Caco-2 (cell line): Measurements from ENCODE around the genes SCAND3, TRIM31 and MRPS18B.

GRCh38 chr6:28586169-28586891 lies 768 bp downstream of the SCAND3 start:
- PRO-cap = no peak
- RRBS = no CpG with 5 or more reads among the region's 10 CpGs

GRCh38 chr6:28586892-28587685 lies at the start of gene SCAND3:
TSS of gene SCAND3 (minus strand) at chr6:28587298.
- PRO-cap = no peak
- RRBS = 95% methylated on average over 6 of the region's 43 CpGs

GRCh38 chr6:28635222-28636287 lies 48.5 kb upstream of the SCAND3 start:
- PRO-cap = no peak
- RRBS = 89% methylated on average over 6 of the region's 43 CpGs

DNA sequence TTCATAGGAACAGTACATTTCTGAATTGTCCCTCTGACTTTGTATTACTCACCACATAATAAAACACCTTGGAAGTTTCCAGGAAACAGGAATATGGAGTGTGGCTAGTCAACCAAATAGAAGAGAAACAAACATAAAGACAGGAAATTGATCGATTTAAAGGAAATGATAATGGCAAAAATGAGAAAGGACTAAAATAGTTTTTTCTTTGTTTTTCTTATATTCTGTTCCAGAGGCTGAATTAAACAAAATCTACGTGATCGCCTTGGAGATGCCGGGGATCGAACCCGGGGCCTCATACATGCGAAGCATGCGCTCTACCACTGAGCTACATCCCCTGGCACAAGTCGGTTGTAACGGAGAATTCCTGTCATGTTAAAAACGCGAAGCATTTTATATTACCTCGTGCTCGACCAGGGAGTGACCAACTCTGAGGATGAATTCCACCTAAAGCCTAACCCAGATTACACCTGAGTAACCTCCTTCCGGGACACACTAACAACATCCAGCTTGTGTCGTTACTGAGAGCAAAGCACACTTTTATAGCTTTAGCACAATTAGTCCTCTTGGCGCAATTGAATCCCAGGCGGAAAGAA lies 86.6 kb upstream of the SCAND3 start:
- PRO-cap = bidirectional peak, plus-strand start at position 467 of the sequence, minus-strand start at position 344 of the sequence
- RRBS = no CpG with 5 or more reads among the region's 18 CpGs

GRCh38 chr6:28807636-28808321 lies 116.0 kb downstream of the TRIM27 start:
- PRO-cap = unidirectional peak, minus-strand start at chr6:28807911
- RRBS = no CpG with 5 or more reads among the region's 13 CpGs

GRCh38 chr6:28896780-28897391 lies 26.9 kb downstream of the TRIM27 start:
- PRO-cap = bidirectional peak, plus-strand start at chr6:28896938, minus-strand start at chr6:28896672; bidirectional peak, plus-strand start at chr6:28897025, minus-strand start at chr6:28897035; unidirectional peak, minus-strand start at chr6:28897127
- RRBS = 3% methylated on average over 9 of the region's 31 CpGs

DNA sequence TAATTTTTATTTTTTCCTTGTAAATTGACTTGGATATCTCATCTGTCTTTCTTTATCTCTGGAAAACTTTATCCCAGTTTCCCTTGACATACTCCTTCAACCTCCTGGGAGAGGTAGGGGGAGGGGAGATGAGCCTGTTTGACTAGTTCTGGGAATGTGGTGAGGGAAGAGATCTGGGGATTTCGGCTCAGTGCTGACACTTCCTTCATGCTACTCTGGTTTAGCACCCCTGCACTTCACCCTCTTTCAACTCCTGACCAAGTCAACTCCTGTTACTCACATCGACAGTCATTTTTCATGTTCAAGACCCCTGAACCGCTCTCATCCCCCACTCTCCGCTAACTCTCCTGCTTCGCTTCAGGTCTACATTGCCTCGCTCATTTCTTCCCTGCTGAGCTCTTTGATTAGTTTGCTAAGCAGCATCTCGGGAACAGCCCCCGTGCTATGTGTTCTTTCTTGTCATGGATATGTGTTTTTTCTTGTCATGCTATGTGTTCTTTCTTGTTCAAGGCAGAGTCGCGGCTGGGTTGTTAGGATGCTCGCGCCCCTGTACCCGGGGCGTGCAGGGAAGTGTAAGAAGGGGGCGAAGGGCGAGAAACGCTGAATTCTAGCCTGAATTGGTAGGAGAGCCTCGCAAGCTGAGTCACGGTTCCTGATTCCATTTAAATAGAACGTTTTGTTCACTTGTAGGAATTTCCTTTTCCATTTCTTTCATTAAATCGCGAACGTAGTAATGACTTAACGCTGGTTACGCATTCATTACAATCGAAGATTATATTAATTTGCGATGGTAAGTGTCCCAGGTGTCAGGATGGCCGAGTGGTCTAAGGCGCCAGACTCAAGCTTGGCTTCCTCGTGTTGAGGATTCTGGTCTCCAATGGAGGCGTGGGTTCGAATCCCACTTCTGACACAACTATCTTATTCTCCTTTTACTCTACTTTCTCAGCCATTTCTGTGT lies 16.7 kb upstream of the TRIM27 start:
- PRO-cap = bidirectional peak, plus-strand start at position 168 of the sequence, minus-strand start at position 101 of the sequence; bidirectional peak, plus-strand start at position 802 of the sequence, minus-strand start at position 664 of the sequence
- RRBS = no CpG with 5 or more reads among the region's 32 CpGs

GRCh38 chr6:28981441-28981804 lies 23.7 kb downstream of the ZNF311 start:
- PRO-cap = unidirectional peak, minus-strand start at chr6:28981749
- RRBS = no CpG with 5 or more reads among the region's 13 CpGs

- PRO-cap = no peak
- RRBS = 92% methylated on average over 5 of the region's 26 CpGs
Observed at GRCh38 chr6:29850003-29850362, 22.4 kb downstream of the HLA-G start.

GRCh38 chr6:29889210-29889535 lies 53.2 kb upstream of the HLA-A start:
- PRO-cap = no peak
- RRBS = no CpG with 5 or more reads among the region's 7 CpGs

GRCh38 chr6:29943641-29943954 lies 1.3 kb downstream of the HLA-A start:
- PRO-cap = no peak
- RRBS = no CpG with 5 or more reads among the region's 7 CpGs

DNA sequence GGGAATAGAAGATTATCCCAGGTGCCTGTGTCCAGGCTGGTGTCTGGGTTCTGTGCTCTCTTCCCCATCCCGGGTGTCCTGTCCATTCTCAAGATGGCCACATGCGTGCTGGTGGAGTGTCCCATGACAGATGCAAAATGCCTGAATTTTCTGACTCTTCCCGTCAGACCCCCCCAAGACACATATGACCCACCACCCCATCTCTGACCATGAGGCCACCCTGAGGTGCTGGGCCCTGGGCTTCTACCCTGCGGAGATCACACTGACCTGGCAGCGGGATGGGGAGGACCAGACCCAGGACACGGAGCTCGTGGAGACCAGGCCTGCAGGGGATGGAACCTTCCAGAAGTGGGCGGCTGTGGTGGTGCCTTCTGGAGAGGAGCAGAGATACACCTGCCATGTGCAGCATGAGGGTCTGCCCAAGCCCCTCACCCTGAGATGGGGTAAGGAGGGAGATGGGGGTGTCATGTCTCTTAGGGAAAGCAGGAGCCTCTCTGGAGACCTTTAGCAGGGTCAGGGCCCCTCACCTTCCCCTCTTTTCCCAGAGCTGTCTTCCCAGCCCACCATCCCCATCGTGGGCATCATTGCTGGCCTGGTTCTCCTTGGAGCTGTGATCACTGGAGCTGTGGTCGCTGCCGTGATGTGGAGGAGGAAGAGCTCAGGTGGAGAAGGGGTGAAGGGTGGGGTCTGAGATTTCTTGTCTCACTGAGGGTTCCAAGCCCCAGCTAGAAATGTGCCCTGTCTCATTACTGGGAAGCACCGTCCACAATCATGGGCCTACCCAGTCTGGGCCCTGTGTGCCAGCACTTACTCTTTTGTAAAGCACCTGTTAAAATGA lies 1.8 kb downstream of the HLA-A start:
- PRO-cap = no peak
- RRBS = no CpG with 5 or more reads among the region's 12 CpGs

GRCh38 chr6:29948981-29949585 lies 6.8 kb downstream of the HLA-A start:
- PRO-cap = no peak
- RRBS = no CpG with 5 or more reads among the region's 7 CpGs

- PRO-cap = no peak
- RRBS = no CpG with 5 or more reads among the region's 11 CpGs
Observed at GRCh38 chr6:30112160-30113003, 508 bp downstream of the TRIM31 start.

DNA sequence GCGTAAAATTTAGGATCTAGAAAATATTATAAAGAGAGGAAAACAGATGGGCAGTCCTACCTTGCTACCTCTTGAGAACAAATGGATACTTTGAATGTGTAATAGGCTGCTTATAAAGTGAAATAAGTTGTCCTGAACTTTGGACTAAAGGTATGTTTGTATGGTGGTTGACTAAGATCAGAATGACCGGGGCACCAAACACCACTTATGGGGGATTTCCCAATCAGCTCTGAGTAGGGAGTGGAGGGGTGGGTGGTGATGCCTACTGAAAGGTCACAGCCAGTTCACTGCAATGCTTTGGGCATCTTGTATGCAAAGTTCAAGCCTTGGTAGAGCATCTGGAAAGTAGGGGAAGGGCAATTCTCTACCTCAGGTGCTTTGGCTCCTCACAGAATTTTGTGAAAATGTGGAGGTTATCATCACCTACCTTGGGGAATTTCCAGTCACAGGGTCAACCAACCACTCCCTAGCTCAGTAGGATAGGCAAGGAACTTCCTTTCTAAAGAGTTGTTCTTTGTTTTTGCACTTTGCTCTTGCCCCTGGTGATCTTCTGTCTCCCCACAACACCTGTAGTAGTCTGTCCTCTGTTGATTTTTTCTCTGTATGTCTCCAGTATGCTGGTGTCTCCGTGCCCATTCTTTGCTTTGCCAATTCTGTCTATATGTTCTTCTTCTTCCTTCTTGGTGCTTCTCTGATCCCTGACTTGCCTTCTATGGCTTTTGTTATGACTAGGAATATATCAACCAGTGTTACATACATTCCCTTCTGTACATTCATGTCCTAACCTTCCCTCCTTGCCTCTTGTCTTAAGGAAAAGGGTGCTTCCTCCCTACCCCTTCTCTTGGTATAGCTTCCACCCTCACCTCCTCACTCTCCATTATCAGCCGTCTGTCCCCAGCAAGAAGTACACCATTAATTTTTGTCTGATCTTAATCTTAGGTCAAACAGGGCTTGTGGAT lies at the start of gene TRIM31:
Gene TRIM31, minus strand, starts transcription at position 87 of the 959 bp plus-strand sequence.
- PRO-cap = no peak
- RRBS = no CpG with 5 or more reads among the region's 4 CpGs

- PRO-cap = bidirectional peak, plus-strand start at chr6:30212952, minus-strand start at chr6:30213055
- RRBS = 4% methylated on average over 4 of the region's 20 CpGs
Observed at GRCh38 chr6:30212495-30213243, 537 bp downstream of the TRIM26 start.

DNA sequence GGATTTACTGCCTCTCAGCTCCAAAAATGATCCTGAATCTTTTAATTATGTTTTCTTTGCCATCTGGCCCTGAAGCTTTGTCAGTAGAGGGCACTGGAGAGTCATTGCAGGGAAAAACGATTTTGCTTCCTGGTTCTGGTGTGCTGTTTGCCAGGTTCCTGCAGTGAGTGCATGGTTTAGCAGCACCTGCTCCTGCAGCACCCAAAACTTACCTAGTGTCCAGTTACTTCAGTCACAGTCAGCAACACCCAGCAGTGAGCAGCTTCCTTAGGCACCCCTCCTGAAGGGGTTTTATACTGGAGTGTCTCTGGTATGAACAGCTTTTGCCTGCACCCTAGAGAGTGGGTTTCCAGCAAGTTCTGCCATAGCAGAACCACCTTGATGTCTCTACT lies 6.0 kb upstream of the TRIM26 start:
- PRO-cap = no peak
- RRBS = no CpG with 5 or more reads among the region's 1 CpG

- PRO-cap = no peak
- RRBS = no CpG with 5 or more reads among the region's 9 CpGs
Observed at GRCh38 chr6:30291750-30292742, 34.7 kb upstream of the TRIM39 start.

GRCh38 chr6:30490786-30491862 lies 1.8 kb downstream of the HLA-E start:
- PRO-cap = no peak
- RRBS = no CpG with 5 or more reads among the region's 19 CpGs

- PRO-cap = bidirectional peak, plus-strand start at chr6:30617462, minus-strand start at chr6:30617243; unidirectional peak, plus-strand start at chr6:30617638; bidirectional peak, plus-strand start at chr6:30617840, minus-strand start at chr6:30617776
- RRBS = no CpG with 5 or more reads among the region's 47 CpGs
Observed at GRCh38 chr6:30617364-30618407, at the start of gene MRPS18B. TSS of gene MRPS18B (plus strand) at chr6:30617840.